NALM6 (cell line): ENCODE measurements around the gene ATP11A.

GRCh38 chr13:111116162-111116643 is 1.1 kb downstream of the ARHGEF7 start:
- PRO-cap, result no peak

GRCh38 chr13:111186425-111187104 is 71.5 kb downstream of the ARHGEF7 start:
- PRO-cap, result bidirectional peak, plus-strand start at chr13:111186846, minus-strand start at chr13:111186796

- PRO-cap, result no peak
These were observed 94.5 kb downstream of the ARHGEF7 start for GRCh38 chr13:111209543-111209977.

- PRO-cap, result no peak
These were observed 42.2 kb upstream of the TEX29 start for GRCh38 chr13:111278022-111278782.

- PRO-cap, result no peak
These were observed 41.6 kb upstream of the TEX29 start for GRCh38 chr13:111278783-111279288.

DNA sequence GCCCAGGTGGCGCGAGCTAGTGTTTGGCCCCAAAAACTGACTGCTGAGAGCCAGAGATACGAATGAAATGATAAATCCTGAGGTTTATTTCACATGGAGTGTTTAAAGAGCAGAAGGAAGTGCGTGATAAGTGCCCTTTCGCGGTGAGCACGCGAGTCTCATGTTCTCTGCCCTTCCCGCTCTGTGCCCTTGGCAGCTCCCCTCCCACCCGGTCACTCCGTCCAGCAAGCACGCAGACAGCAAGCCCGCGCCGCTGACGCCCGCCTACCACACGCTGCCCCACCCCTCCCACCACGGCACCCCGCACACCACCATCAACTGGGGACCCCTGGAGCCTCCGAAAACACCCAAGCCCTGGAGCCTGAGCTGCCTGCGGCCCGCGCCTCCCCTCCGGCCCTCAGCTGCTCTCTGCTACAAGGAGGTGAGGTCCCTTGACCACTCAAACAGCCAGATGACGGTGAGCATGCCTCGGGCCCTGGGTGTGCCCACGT is 37.5 kb upstream of the TEX29 start:
- PRO-cap, result no peak

GRCh38 chr13:111372621-111373079 is 52.2 kb downstream of the TEX29 start:
- PRO-cap, result no peak

DNA sequence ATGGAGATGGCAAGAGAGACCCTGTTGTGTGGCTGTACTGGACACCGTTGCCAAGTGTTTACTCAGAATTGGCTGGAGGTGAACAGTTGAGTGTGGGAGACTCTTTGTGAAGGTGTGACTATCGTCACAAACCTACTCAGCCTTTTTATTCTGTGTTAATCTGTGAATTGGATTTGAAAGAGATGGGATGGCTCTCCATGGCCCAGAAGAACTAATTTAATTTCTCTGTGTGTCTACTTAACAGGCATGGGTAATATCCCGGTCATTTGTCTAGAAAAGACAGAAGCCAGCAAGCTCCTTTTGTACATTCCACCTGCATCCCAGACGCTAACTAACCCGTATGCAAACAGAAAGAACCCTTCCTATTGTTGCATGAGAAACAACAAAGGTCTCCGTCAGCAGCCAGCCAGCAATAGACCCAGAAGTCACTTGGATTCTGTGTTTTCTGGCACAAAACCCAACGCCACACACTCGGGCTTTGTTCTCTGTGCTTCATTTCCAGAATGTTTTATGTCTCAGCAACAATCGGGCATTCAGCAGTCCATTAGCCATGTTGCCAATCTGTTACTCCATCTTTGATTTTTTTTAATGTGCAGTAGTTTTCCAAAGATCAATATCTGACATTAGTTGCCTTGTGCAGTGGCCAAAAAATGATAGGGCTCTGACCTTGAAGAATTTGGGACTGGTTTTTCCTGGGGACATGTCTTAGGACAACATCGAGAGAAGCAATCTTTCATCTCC is 130.4 kb downstream of the TEX29 start:
- PRO-cap, result no peak

DNA sequence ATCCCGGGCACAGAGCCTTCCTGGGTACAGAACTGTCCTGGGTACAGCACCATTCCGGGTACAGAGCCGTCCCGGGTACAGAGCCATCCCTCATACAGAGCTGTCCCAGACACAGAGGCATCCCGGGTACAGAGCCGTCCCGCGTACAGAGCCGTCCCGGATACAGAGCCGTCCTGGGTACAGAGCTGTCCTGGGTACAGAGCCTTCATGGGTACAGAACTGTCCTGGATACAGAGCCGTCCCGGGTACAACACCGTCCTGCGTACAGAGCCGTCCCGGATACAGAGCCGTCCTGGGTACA is 222.6 kb upstream of the SOX1 start:
- PRO-cap, result no peak

GRCh38 chr13:111846020-111846433 is 220.9 kb upstream of the SOX1 start:
- PRO-cap, result no peak

DNA sequence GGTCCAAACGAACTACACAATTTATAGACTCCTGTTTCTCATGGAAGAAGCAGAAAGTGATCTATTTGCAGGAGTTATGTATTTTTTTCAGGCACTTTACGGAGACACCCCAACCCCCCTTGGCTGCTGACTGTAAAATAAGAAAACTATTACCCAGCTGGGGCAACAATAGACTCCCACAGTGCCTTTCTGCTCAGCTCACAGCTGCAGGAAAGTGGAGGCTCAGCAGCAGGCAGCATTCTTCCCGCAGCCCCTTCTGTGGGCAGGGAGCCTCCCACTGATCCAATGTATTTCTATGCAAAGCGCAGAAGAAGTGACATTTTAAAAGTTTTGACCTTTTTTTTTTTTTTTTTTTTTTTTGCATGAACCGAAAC is 95.0 kb downstream of the SOX1 start:
- PRO-cap, result no peak

DNA sequence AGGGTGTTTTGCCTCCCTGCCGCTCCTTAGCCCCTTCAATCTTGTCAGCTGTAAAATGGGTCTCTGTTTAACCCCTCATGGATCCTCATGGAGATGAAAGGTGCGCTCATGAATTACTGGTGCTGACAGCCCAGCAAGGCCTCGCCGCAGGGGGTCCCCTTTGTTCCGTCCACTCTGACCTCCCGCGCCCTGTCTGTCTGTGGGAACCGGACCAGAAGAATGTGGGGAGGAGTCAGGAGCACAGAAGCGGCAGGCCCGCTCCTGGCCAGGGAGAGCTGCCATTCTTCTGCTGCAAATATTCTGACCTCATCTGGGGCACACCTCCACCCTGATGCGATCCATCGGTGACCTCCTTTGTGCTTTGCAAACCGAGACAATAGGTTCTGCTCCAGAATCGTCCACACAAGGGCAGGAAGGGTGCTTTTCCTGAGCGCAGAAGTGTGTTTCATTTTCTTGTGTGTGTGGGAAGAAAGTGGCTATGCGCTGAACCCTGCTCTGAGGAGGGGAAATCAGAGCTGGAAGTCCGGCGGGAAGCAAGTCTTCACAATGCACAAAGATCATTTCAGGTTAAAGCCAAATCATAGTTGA is 137.9 kb downstream of the SOX1 start:
- PRO-cap, result no peak

GRCh38 chr13:112225734-112226309 is 150.3 kb upstream of the SPACA7 start:
- PRO-cap, result no peak

DNA sequence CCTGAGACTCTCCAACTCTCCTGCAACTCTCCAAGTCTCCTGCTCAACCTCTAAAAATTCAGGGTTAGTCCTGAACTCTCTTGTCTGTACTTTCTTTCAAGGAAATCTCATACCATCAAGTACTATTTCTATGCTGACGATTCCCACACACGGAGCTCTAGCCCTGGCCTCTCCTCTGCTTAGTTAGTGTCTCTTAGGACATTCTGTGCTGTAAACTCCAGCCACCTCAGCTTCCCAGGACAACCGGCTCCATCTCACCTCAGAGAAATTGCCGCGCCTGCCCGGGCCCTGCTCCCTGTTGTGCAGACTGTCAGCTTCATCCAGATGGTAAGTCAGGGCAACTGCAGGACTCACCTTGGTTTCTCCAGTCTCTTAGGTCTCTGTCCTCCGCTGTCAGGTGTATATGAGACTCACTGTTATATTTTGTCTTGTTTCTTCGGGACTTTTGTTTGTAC is 98.7 kb downstream of the SPACA7 start:
- PRO-cap, result no peak

- PRO-cap, result no peak
These were observed 31.8 kb upstream of the TUBGCP3 start for GRCh38 chr13:112619704-112620272.

DNA sequence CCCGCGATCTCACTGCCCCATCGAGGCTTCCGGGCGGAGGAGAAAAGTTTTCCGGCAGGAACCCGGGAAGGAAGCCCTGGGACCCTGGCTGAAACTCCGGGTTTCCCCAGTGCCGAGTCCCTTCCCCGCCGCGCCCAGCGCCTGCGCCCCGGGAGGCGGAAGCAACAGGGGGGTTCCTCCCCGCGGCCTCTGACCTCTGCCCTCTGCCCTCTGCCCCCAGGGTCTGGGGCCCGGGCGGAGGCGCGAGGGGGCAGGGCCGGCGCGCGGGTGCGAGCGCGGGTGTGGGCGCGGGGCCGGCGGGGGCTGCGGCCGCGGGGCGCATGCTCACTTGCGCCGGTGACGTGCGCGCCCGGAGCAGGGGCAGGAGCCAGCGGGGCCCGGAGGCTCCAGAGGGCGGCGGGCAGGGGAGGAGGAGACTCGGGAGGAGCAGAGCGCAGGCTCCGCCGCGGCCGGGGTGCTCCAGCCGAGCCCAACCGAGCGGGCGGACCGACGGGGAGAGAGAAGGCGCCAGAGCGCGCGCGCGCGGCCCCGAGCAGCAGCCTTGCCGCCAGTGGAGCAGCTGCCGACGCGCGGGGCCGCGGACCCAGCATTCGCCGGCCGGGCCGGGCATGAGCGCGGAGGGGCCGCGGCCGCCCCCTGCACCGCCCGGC is at the start of gene ATP11A:
Gene ATP11A (plus strand): TSS at position 389 of the 650 bp plus-strand sequence.
- PRO-cap, result bidirectional peak, plus-strand start at position 389 of the sequence, minus-strand start at position 283 of the sequence

DNA sequence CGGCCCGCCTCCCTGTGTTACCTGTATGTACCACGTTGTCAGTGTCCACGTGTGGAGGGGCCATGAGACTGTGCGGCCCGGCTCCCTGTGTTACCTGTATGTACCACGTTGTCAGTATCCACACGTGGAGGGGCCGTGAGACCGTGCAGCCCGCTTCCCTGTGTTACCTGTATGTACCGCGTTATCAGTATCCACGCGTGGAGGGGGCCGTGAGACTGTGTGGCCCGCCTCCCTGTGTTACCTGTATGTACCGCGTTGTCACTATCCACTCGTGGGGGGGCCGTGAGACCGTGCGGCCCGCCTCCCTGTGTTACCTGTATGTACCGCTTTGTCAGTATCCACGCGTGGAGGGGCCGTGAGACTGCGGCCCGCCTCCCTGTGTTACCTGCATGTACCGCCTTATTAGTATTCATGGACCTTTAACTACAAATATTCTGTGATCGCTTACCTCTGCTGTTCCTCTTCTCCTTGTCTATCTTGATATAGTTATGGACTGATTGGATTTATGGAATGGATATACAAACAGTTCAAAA is 38.6 kb downstream of the ATP11A start:
- PRO-cap, result no peak

DNA sequence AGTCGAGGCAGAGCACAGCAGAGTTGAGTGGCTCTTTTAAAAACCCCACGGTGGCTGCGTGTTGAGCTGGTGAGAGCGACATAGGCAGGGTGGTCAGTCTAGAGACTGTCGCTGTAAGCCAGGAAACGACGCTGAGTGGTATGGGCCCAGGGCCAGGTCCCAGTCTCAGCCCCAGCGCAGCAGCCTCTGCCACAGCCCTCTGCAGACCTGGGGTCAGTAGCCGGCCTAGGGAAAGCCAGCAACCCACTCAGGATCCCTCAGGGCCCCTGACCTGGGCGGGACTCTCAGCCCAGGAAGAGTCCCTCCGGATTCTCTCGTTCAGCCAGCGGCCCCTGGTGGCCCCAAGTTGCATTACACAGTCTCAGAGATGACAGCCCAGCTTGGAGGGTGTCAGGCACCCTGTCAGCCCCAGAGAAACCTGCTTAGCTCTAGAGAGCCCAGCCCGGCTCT is 94.6 kb upstream of the MCF2L start:
- PRO-cap, result no peak

DNA sequence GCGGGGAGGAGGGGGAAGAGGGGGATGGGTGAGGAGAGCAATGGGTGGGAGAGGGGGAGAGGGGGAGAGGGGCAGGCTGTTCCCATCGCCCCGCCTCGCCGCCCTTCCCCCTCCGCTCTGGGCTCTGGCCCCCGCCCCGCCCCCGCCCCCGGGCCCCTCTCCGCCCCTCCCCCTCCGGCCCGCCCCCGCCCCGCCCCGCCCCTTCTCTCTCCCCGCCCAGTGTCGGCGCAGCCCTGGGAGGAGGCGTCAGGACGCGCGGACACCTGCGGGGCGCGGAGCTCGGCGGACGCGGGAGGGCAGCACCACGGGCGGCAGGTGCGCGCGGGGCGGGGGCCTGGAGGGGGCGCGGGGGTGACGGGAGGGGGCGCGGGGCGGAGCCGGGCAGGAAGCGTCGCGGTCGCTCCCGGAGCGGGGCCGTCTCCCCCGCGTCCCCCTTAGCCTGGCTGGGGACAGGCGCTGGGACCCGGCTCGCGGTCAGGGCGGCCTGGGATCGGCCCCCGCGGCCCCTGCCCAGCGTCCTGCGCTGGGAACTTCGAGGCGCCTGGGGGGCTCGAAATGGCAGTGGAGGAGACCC is 74.8 kb upstream of the MCF2L start:
- PRO-cap, result no peak

- PRO-cap, result no peak
These were observed 17.4 kb upstream of the MCF2L start for GRCh38 chr13:112951681-112952018.